Body of pancreas (tissue), 2 donors: ENCODE results near the gene CAPG.

DNA sequence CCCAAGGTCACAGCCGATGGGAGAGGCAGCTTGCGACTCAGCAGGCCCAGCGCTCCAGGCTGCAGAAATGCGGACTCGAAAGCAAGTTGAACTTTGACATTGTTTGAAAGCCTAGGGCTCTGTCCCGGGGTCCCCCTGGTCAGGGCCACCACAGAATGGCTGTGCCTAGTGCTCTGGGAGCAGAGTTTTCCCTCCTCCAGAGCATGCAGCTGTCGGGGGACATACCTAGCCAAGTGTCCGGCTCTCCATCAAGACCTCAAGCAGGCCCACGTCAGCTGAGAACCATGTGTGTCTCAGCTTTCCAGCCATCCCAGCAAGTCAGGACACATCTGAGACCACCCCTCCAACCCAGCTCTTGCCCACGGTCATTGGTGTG is 53.6 kb downstream of the TGOLN2 start:
- PRO-cap, result no peak
- RAMPAGE, long total RNA, 2 experiments, result no peak in any of the 2 experiments

- PRO-cap, result no peak
- RAMPAGE, long total RNA, 2 experiments, result no peak in any of the 2 experiments
These were observed 8.2 kb downstream of the TGOLN2 start for GRCh38 chr2:85319451-85320220.

- PRO-cap, result no peak
- RAMPAGE, long total RNA, 2 experiments, result no peak in any of the 2 experiments
These were observed 6.7 kb downstream of the TGOLN2 start for GRCh38 chr2:85320870-85321786.

DNA sequence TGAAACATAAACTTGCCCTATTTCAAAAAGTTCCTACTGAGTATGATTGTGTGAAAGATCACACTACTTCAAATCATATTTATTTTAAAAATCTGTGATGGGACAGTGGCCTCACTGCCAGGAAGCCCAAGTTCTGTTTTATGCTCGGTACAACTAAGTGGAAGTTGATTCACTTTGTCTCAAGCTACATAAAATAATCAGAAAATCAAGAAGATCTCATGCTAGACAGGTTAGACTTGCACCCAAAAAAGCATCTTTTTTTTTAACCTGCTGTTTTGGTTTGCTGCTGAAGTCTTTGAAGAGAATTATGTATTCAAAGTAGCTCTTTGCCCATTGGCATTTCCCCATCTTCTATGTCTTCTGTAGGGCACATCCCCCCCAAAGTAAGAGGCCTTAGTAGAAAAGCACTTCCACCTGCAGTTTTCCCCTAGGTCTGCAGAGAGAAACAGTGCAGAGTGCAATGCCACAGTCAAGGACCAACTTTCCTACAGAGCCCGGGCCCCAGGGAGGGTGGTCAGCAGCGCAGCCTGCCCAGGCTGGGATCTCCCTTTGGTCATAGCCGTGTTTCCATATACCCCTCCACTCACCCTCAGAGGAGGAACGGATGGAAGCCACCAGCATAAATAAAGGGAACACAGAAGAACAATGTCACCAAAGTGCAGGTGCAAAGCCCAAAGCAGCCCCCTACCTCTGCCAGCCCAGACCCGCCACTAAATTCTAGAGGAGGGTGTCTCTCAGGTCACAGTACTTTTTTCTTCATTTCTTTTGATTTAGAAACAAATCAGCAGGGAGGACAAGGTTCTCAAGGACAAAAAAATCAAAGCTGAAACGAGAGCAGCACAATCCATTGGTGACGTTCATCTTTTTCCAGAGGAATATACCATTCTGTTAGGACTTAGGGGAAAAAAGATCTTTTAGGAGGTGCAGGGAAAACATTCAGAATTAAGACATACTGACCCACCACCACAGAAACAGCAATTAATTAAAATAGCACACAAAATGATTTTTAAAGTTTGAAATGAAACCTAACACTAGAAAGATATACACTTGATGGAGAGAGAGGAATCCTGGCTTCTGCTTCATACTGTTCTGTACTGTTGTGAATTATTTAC is 5.6 kb downstream of the TGOLN2 start:
- PRO-cap, result no peak
- RAMPAGE, long total RNA, 2 experiments, result no peak in any of the 2 experiments

- PRO-cap, result no peak
- RAMPAGE, long total RNA, 2 experiments, result no peak in any of the 2 experiments
These were observed 480 bp downstream of the TGOLN2 start for GRCh38 chr2:85327216-85327802.

- PRO-cap, result unidirectional peak, minus-strand start at chr2:85410364
- RAMPAGE, long total RNA, 2 experiments, result no peak in any of the 2 experiments
These were observed at the start of gene CAPG for GRCh38 chr2:85410165-85410898. CAPG (minus strand) TSS chr2:85410366.

DNA sequence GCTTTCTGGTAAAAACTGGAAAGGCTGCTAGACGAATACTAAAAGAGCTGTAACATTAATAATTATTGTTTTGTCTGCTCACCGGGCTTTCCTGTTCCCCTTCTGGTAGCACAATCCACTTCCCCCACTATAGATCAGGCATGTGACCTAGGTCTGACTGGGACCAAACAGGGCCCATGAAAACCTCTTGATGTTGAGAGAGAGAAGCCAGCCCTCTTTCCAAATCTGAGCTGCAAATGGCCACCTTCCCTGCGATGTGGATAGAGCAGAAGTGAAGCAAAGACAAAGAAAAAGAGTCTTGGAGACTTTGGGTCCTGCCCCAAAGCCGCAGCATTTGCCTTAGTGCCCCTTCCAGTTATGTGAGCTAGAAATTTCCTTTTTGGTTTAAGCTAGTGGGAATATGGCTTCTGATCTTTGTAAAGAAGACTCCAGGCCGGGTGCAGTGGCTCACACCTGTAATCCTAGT is 23.4 kb downstream of the SH2D6 start:
- PRO-cap, result no peak
- RAMPAGE, long total RNA, 2 experiments, result no peak in any of the 2 experiments

DNA sequence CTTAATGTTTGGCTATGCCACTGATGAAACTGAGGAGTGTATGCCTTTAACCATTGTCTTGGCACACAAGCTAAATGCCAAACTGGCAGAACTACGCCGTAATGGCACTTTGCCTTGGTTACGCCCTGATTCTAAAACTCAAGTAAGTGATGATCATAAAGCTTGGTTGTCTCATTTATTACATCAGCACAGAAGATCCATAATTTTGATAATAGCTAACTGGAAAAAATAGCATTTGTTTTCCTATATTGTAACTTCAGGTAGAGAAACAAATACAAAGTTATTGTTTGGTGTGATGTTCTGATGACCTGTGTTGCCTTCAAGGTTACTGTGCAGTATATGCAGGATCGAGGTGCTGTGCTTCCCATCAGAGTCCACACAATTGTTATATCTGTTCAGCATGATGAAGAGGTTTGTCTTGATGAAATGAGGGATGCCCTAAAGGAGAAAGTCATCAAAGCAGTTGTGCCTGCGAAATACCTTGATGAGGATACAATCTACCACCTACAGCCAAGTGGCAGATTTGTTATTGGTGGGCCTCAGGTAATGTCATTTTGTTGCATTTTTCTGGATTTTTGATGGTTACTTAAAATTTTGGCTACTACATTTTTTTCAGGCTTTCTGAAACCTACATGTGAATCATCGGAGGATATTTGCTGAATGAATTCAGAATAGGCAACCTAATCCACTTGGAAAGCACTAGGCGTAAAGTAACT is 3.0 kb downstream of the MAT2A start:
- PRO-cap, result no peak
- RAMPAGE, long total RNA, 2 experiments, result no peak in any of the 2 experiments

DNA sequence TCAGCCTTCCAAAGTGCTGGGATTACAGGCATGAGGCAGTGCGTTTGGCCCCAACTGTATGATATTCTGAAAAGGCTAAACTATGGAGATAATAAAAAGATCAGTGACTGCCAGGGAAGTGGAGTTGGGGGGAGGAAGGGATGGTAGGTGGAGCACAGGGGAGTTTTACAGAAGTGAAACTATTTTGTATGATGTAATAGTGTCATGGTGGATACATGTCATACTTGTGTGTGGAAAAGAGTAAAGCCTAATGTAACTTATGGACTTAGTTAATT is 2.8 kb upstream of the GGCX start:
- PRO-cap, result no peak
- RAMPAGE, long total RNA, 2 experiments, result no peak in any of the 2 experiments

- PRO-cap, result no peak
- RAMPAGE, long total RNA, 2 experiments, result no peak in any of the 2 experiments
These were observed 6.8 kb downstream of the SFTPB start for GRCh38 chr2:85660916-85661958.

GRCh38 chr2:85705513-85706091 is 11.4 kb downstream of the GNLY start:
- PRO-cap, result unidirectional peak, minus-strand start at chr2:85705722
- RAMPAGE, long total RNA, 2 experiments, result no peak in any of the 2 experiments

GRCh38 chr2:85707147-85707651 is 13.0 kb downstream of the GNLY start:
- PRO-cap, result no peak
- RAMPAGE, long total RNA, 2 experiments, result no peak in any of the 2 experiments

DNA sequence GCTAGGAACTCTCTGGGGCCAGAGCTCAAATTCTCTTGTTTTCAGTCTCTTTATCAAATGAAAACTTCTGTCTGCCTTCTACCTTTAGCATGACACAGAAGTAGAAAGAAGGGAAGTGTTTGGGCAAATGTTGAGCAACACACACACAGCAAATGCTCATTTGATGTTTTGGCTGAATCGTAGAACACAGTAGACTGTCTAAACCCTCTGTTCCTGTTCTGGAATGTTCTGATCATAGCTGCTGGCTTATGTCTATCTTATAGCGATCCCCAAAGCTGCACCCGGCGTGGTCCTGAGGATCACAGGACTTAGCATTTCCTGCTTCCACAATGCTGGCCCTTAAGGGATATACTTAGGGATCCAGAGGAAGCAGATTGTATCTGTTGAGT is 15.2 kb downstream of the GNLY start:
- PRO-cap, result no peak
- RAMPAGE, long total RNA, 2 experiments, result no peak in any of the 2 experiments

DNA sequence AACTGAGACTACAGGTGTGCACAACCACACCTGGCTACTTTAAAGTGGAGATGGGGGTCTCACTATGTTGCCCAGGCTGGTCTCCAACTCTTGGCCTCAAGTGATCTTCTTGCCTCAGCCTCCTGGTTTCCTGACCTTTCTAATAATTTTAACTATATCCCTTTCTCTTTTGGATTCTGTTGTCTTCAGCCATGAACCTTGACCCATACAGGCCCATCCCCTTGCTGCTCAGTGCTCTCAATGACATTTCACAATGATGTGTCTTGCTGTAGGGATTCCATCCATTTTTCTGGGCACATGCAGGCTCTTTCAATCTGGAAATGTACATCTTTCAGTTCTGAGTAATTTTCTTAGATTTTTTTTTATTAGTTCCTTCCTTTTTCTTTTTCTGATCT is 29.8 kb downstream of the GNLY start:
- PRO-cap, result no peak
- RAMPAGE, long total RNA, 2 experiments, result no peak in any of the 2 experiments

DNA sequence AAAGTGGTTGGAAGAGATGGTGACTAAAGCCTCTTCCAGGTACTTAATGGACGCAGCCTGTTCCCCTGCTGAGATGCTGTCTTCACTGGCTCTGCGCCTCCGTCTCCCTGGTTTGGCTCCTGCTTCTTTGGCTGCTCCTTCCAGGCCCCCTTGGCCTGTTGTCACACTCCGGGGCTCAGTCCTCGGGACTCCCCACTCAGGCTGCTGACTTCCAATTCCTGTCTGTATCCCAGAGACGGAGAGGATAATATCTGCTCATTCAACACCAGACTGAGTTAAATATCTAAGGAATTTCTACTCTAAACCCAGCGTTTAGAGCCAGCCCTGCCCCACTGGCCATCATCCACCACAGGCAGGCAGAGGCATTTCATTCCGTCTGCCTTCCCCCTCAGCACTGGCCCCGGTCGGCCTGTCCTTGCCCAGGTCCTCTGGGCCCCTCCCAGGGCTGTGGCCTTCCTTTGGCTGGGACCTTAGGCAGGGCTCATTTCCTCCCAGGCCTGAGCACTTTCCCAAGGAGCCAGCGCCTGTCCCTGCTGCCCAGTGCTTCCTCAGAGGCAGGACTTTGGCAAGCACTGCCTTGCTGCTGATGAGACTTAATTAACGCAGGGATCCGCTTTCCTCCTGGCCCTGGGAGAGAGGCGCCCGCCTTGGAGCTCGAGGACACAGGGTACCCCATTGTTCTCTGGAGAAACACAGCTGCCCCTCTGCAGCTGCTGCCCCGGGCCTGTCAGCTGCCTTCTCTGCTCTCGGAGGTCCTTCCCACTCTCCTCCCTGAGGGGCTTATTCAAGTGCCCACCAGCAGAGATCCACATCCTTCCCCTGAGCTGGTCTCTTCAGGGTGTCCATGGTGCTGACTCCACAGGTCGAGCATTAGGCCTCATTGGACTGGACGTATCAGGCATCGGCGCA is 42.7 kb downstream of the ATOH8 start:
- PRO-cap, result unidirectional peak, minus-strand start at position 396 of the sequence
- RAMPAGE, long total RNA, 2 experiments, result no peak in any of the 2 experiments

DNA sequence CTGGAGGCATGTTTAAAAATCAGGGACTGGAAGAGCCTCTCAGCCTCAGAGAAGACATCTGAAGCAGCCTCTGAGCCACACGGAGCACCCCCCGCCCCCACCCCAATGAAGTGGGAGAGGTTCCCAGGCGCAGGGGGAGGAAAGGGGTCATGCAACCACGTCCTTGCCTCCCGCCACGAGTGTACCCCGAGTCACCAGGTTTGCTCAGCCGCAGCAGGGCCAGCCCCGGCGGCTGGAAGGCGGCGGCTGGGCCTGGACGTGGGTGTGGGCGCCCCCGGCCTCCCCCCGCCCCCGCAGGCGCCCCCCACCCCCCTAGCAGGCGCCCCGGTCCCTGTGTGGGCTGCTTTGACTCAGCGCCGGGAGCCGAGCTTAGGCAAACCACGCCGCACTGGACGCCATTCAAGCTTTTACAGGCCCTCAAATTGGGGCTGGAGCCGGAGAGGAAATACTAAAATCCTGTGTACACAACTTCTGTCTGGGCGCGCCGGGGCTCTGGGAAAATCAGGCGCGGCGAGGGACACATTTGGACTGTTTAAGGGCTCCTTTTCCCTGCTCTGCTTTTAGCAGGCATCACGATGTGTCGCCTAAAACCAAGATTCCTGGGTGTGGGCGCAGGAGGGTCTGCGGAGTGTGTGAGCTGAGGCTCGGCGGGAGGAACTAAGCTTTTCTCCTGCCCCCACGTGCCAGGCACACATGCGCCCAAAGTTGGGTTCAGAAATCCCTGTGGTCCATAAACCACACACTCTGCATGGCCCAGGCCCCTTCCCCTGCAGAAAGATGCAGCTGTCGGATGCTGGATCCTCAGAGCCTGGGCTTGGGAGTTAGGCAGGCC is 57.5 kb downstream of the ATOH8 start:
- PRO-cap, result no peak
- RAMPAGE, long total RNA, 2 experiments, result no peak in any of the 2 experiments

GRCh38 chr2:85847536-85848416 is 41.0 kb downstream of the ST3GAL5 start:
- PRO-cap, result no peak
- RAMPAGE, long total RNA, 2 experiments, result no peak in any of the 2 experiments

DNA sequence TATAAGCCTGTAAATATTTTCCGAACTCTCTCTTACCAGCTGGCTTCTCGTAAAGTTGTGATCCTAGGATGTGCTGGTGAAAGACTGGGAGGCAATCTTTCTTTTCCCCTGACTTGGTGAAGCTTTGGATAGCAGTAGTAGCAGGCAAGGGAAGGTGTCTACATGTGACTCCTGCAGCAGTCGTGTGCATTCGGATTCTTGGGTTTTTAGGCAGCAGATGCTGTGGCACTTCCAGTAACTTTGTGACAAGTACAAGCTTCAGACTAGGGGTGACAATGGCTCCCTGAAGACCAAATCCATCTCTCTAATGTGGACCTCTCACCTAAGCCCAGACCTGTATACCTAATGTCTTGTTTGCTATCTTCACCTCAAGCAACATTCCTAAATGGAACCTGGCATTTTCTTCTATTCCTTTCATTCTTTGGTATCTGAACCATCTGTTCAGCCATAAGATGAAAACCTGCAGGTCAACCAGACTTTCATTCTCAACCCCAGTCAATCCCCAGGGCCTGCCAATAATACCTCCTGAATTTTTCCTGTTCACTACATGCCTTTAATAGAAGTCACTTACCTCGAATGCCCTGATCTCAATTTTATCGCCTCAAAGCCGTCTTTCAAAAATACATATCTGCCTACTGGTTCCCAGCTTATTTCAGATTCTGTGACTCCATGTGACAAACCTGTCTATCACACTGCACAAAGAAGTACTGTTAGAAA is 22.8 kb downstream of the ST3GAL5 start:
- PRO-cap, result no peak
- RAMPAGE, long total RNA, 2 experiments, result start-site peak on the minus strand in 1 of 2 experiments, centred at position 424 of the sequence, 9 reads per replicate

DNA sequence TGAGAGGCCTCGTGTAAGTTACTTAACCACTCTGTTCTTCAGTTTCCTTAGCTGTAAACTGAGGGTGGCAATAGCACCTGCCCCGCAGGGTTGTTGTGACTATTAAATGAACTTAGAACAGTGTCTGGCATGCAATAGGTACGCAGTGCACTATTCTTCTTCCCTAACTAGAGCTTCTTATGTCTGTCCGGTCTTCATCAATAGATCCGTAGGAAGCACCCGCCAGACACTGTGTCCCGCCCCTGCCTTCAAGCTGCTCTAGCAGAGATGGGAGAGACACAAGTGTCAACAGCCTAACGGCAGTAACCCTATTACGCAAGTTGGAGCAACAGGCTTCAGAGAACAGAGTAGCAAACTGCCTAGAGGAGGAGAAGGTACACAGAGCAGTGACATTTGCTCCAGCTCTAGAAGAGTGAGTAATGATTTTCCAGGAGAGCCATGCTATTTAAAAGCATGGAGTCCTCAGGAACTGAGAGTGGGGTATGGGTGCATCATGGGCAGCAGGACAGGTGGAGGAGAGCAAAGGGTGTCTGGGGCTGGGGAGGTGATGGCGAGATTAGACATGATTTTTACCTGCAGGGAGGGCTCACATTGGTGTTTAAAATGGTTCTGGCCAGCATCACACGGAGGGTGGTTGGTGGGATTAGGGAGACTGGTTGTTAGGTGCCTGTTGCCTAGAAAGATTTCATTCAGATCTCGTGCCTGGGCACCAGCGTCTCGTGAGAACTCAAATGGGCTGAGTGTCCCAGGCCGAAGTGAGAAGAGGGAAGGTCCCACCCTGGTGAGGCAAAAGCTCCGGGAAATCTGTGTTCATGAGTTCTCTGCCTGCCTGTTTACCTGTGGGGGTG is 63.0 kb upstream of the ST3GAL5 start:
- PRO-cap, result no peak
- RAMPAGE, long total RNA, 2 experiments, result no peak in any of the 2 experiments

DNA sequence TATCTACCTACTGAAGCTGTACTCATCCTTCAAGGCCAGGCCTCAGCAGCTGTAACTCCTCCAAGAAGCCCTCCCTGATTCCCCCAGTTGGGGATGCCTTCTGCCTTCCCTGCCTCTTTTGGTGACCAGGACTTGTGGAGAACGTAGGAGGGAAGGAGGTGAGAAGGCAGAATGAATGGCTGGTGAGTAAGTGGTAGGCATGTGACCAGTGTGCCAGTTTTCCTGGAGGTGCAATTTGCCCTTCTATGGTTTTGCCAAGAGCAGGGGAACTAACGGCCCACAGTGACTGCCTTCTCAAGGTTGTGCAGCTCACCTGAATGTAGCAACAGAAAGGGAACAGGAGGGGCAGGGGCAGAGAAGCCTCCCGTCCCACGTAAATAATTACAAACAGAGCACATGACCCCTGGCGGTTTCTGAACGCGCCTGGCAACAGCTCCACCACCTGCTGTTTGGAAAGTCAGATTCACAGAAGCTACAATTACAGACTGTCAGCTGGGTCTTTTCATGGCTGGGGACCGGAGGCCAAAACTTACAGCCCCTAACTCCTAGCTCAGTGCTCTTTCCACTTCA is 69.9 kb downstream of the POLR1A start:
- PRO-cap, result bidirectional peak, plus-strand start at position 468 of the sequence, minus-strand start at position 173 of the sequence
- RAMPAGE, long total RNA, 2 experiments, result no peak in any of the 2 experiments